Mesangial cell (primary cell): ENCODE measurements around a stretch of chr20.

DNA sequence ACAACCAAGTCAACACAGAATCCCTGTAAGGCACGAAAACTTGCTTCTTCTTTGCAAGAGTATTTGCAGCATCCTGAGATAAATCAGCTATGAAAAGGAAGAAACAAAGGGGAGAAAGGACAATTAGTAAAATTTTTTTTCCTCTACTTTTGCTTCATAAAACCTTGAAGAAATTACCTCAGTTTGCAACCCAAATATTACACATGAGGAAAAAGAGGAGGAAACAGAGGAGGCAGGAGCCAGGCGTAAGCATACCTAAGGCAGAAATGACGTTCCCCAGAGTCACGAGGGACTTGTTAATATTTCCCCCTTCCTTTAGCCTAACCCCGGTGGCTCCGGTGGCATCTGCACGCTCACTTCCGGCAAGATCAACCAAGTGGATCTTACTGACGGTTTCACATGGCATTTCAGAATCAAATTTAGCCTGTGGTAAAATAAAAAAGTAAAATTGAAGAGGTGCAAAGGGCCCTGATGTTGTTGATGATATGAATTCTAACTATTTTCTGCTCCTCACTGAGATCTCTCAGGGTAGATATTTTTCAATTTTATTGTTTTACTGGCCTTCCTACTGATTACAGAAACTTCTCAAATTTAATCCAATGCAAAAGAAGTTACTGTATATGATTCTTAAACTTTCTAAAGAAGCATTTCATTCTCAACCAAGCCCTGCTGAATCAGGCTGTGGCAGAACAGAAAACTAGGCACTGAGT is 67.3 kb downstream of the KIF16B start:
- RAMPAGE, long total RNA = no peak

DNA sequence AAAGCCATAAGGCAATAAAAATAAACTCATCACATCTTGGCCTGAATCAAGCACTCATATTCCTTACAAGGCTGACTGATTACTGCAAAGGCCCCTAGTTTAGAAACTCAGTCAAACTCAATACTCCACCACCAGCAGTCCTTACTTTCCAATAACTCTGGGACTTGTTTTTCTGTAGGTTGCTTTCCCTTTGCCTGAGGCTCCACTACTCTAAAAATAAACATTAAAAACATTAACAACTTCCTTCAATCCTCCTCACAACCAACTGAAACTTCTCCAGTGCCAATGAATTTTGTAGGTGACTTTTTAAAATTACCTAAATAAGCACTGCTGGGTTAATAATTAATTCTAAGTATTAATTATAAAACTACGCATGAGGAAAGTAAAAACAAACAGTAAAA is 3.8 kb downstream of the KIF16B start:
- RAMPAGE, long total RNA = no peak

GRCh38 chr20:17006497-17006958 is 220.3 kb upstream of the PCSK2 start:
- RAMPAGE, long total RNA = no peak

GRCh38 chr20:17431442-17431927 is 99.7 kb downstream of the BFSP1 start:
- RAMPAGE, long total RNA = no peak

DNA sequence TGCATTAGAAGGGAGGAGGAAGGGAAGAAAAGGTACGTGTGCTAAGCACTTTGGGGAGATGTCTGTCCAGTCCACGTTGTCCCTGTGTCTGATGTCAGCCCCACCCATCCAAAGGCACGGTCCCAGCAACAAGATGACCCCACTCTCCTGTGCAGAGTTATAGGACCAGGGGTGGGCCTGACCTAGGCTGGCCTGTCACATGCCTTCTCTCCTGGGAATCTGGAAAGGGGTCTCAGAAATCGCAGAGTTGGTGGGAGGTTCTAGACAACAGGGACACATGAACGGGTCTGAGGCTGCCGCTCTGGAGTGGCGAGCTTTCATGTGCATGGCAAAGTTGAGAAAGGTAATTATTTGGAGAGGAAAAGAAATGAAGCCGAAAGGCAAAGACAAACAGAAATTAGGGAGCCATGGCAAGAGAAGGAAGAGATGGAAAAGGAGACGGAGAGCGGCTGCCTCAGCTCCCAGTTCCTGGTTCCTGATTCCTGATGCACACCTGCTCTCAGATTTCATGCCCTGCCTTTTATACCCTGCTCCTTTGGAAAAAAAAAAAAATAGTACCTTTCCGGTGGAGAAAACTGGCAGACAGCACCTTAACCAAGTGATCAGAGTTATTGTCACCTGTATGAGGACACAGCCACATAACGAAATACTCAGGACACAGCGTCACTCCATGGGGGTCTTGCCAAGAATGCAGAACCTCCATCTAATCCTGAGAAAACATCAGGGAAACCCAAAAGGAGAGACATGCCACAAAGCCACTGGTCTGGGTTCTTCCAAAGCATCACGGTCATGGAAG is 29.3 kb downstream of the BFSP1 start:
- RAMPAGE, long total RNA = no peak

DNA sequence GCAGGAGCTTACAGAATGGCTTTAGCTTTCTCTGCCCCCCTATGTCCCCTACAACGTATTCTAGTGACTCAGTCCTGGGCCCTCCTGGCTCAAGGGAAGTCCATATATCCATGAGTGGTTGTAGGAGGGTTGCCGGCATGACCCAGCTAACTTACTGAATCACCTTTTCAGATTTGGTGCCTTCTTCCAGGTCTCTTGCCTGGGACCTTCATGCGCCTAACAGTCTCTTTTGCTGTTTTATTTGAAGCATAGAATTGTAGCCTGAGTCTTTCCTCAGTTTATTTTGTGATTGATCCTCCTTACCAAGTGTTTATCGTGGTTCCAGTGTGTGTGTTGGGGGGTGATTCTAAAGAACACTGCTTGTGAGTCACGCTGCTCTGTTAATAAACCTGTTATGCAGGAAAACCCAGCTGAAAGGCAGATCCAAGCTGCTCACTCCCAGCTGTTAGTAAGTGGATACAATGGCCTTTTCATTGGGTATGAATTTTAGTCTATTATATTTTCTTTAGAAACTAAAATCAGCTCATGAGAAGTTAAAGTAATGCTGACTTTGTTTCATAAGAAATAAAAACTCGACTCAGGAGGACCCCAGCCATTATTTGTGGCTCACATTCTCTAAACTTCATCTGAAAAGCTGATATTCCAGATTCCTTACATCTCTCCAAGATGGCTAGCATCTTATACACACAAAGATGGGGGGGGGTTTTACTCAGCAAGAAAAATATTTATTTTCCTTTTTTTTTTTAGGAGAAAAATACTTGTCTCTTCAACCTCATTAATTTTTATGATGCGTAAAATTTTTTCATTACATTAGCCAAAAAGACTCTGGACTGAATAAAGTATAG is 12.2 kb upstream of the DSTN start:
- RAMPAGE, long total RNA = no peak

DNA sequence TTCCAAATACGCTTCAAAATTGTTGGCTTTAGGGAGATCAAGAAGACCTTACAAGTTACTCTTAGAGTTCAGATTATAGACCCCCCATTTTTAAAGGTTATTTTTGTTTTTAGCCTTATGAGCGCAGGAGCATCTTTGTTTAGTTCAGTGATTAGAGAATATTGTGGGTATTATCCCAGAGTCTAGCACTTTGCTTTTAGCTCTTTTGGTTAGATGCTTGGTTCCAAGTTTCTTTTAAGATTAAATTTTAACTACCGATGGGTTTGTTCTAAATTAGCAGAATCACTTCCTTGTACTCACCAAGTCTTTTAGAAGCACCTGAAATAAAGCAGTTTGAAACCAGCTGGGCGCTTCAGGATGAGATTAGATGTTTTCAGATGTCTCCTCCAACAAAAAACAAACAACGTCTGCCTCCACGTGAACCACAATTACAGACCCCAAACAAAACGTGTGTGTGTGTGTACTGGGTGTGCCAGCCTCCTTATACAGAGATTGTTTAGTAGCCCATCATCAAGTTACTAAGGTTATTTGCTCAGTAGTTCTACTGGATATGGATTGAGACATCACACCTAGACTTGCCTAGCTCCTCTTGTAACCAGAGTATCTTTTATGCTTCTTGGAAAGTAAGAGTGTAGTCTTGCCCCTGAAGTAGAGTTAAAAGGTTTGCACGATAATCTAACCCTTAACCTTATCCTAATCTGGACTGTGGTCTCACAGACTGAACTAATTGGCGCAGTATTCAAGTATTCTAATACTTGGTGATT is 2.2 kb downstream of the DSTN start:
- RAMPAGE, long total RNA = no peak

- RAMPAGE, long total RNA = no peak
These were observed 54.9 kb downstream of the RRBP1 start for GRCh38 chr20:17627126-17627658.

DNA sequence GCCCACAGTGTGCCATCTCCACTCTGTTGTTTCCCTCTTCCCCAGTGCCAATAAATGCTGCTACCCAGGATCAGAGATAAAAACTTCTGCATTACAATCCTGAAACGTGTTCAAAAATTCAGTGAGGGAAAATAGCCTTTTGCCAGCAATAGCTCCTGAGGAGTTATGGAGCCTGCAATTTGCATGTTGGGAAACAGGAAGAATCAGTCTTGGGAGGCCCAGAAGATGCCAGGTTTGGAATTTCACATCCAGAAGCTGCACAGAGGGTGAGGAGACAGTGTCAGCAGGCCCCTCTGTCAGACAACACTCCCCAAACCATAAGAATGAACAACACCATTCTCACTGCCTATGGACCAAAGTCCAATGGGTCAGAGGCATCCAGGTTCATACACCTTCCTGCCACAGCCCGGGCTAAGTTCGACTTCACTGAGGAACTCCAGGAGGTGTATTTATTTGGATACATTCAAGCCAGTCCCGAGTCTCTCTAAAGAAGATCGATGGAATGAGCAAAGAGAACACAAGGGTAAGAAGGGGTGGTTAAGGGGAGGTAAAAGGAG is 20.8 kb downstream of the RRBP1 start:
- RAMPAGE, long total RNA = no peak

DNA sequence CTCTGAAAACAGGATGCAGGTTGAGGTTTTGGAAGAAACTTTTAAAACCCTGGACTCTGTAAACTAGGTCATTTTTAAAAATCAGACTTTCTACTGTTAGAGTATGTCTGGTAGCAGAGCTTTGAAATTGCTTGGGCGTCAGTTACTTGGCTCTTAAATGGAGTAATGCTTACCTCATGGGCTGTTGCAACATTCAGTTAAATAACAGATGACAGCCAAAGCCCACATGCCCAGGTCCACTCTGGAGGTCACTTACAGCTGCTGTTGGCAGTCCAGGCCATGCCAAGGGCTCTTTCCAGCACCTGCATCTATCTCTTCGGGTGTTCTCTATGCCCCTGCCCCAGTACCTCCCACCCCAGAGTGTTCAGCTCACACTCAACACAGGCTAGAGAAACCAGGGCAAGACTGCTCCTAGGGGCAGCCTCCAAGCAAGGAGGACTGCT is 96.4 kb downstream of the BANF2 start:
- RAMPAGE, long total RNA = no peak

DNA sequence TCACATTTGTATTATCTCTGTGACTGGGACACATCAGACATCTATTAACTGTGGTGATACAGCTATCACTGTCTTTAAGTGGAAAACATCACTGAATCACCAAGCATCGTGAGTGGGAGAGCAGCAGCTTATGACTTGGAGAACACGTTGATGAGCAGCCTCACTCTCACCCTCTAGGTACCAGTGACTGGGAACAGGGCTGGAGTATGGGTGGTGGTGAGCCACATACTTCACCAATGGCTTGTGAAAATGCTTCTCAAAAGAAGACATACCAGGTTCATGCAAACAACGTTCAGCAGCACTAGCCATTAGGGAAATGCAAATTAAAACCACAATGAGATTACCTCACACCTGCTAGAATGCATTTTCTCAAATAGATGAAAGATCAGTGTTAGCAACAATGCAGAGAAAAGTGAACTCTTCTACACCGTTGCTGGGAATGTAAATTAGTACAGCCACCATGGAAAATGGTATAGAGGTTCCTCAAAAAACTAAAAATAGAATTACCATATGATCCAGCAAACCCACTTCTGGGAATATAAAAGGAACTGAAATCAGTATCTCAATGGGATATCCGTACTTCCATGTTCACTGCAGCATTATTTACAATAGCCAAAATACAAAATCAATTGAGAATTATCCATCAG is 25.2 kb downstream of the SNX5 start:
- RAMPAGE, long total RNA = no peak

- RAMPAGE, long total RNA = no peak
These were observed 7.7 kb downstream of the SNX5 start for GRCh38 chr20:17960912-17961314.

- RAMPAGE, long total RNA = no peak
These were observed 39.2 kb downstream of the OVOL2 start for GRCh38 chr20:18018365-18018984.

DNA sequence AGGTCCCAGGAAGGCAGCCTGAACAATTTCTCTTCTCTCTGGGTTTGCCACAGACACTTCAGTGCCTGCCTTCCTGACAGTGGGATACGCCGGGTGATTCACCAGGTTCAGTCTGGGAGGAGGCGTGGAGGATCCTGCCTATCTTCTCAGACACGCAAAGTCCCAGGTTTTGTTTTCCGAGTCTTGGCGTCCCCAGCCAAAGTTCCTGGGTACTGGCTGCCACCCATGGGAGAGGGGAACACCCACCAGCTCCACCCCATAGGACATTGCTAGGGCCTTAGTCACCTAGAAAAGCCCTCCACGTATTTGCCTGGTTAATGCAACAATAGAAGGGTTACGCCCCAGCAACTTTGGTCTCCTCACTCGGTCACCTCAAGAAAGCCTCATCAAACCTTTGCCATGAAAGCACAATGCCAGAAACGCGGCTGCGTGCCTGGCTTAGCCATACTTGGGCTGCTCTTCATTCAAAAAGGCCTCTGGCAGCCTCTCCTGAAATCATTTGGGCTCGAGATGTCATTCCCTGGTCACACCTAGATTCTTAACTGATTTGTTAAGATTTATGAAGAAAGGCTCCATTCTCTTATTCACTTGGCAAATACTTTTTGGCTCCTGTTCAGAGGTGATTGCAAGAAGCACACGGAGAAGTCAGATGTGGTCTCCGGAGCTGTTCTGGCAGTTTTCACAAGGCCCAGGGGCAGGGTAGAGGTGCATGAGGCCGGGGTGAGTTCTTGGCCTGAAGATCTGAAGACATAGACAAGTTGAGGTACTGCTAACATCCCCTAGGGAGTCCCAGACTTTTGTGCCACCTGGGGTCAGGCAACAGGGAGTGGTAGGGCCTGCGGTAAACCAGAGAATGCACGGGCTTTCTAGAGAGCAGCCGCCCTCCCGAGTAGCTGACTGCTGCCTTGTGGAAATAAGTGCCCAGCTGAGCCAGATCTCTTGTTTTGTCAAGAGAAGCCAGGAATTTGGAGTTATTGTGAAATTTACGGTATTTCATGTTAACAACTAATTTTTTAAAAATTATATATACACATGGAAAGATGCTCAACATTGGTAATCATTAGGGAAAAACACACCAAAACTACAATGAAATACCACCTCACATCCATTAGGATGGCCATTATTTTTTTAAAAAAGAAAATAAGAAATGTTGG is 35.4 kb upstream of the ZNF133 start:
- RAMPAGE, long total RNA = no peak

DNA sequence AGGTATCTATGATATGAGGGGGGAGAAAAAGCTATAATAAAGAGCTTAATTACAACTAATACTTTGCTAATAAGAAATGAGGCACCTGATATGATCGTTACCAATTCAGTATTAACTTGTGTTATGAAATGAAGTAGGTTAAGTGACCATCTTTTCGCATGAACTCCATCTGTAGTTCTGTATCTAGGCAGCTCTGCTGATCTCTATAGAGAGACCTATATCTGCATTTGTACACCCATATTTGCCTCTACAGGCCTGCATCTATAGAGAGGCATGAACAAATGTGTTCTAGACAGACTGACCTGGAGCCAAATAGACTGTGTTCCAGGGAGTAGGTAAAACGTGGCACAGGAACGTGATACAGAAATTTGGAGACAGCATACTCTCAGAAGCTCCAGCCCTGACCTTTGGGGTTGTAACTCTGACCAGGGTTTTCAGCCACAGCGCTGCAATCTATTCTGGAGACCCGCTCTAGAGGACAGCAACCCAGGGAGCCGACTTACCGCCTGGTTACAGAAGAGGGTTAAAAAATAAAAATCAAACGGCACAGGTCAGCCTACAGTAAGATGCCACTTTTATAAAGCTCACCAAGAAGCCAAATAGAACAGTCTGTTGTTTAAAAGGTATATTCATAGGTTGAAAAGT is 1.0 kb downstream of the RBBP9 start:
- RAMPAGE, long total RNA = no peak

GRCh38 chr20:18795465-18795728 is 18.2 kb upstream of the SCP2D1 start:
- RAMPAGE, long total RNA = no peak

DNA sequence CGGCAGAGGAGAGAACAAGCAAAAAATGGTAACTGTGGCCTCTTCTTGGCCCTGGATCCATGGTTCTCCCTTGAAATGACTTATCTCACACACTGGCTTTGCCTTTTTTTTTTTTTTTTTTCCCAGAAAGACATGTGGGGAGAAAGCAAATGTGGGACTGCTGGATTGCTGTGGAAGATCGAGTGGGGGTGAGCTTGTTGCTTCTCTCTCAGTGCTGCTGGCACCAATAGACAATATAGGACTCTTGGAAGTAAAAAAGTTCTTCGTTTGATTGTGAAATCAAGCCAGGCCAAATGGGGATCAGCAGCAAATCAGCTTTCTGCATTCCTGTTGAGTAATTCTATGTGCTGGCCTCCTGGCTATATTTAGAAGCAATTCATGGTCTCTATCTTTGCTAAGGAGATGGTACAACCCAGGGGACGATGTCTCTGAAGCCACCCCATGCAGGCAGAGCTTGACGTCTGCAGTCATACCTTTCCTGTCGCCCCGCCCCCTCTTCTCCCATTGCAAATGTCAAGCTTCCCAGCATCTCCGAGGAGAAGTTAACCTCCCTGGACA is 199.0 kb downstream of the SCP2D1 start:
- RAMPAGE, long total RNA = no peak

DNA sequence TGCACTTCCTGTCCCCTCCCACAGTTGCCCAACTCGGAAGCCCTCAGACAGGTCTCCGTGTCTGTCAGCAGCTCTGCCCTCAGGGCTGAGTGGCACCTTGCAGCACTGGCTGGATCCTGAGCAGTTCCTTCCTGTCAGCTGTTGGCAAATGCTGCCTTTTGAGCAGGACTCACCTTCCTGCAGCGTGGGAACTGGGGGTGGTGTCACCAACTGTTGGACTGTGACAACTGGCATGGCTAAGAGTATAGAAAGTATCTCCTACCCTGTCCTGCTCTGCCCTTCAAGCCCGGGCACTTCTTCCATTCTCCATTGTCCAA is 137.2 kb upstream of the SLC24A3 start:
- RAMPAGE, long total RNA = no peak

GRCh38 chr20:19210447-19210802 is 2.0 kb upstream of the SLC24A3 start:
- RAMPAGE, long total RNA = no peak

- RAMPAGE, long total RNA = no peak
These were observed 120.7 kb downstream of the SLC24A3 start for GRCh38 chr20:19332875-19333777.